Tongue (tissue), 2 donors: ENCODE measurements around the gene FAM9A.

- RAMPAGE, long total RNA = no peak
Observed at GRCh38 chrX:2488751-2489339, 11.9 kb downstream of the DHRSX start.

DNA sequence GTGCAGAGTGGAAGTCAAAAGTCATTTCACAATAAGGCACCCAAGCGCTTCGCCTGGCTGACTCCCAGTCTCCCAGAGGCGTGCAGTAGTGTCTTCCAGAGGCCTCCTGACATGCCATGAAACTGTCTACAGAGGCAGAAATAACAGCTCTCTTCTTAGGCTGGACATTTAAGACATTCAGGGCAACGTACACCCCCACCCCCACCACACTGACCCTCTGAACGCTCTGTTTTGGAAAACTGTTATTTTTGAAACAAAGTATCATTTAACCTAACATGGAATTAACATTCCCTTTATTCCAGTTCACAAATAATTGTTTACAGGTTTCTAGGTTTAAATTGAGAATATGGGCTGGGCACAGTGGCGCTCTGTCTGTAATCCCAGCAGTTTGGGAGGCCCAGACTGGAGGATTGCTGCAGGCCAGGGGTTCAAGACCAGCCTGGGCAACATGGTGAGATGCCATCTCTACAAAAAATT, 1.6 kb downstream of the DHRSX start:
- RAMPAGE, long total RNA = no peak

- RAMPAGE, long total RNA = no peak
Observed at GRCh38 chrX:2608312-2608496, 82.9 kb upstream of the CD99 start.

DNA sequence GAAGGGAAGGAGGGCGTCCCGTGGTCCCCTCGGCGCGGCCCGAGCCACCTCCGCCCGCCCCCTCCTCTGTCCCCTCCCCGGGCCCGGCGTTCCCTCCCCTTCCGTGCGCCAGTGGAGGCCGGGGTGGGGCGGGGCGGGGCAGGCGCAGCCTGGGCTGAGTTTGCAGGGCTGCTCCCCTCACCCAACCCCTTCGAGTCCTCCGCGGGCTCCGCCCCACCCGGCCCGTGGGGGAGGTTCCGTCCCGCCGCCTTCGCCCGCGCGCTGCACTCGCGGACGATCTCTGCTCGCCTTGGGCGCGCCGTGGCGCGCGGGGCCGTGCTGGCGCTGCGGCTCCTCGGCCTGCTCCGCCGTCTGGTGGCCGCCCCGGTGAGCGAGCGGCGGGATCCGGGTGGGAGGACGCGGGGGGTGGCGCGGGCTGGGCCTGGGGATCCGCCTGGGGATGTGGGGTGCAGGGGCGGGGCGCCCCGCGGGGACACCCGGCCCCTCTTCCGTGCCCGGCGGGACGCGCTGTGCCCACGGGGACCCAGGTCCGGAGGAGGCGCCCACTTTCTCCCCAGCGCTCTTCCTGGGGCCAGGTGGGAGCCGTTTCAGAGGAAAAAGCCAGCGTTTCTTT, 81.9 kb upstream of the CD99 start:
- RAMPAGE, long total RNA = no peak

DNA sequence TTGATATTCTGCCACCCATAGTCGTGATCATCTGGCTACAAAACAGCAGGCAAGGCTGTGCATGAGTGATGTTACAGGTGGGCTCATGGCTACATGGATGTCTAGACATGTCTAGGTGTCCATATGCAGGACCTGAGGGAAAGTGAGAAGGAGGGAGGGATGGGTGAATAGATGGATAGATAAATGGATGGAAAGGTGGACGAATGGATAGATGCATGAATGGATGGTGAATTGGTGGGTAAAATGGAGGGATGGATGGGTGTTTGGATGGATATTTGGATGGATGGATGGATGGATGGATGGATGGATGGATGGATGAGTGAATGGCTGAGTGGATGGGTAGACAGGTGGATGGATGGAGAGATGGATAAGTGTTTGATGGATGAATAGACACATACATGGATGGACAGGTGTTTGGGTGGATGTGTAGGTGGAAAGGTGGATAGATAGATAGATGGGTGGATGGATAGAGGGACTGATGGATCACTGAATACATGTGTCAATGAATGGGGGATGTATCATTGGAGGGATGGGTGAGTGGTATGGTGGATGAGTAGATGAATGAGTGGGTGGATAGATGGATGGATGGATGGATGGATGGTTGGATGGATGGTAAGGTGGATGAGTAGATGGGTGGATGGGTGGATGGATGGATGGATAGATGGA, 41.3 kb upstream of the CD99 start:
- RAMPAGE, long total RNA = no peak

GRCh38 chrX:2689960-2690825, 902 bp upstream of the CD99 start:
- RAMPAGE, long total RNA = no peak

- RAMPAGE, long total RNA = no peak
Observed at GRCh38 chrX:2704853-2705611, 13.9 kb downstream of the CD99 start.

DNA sequence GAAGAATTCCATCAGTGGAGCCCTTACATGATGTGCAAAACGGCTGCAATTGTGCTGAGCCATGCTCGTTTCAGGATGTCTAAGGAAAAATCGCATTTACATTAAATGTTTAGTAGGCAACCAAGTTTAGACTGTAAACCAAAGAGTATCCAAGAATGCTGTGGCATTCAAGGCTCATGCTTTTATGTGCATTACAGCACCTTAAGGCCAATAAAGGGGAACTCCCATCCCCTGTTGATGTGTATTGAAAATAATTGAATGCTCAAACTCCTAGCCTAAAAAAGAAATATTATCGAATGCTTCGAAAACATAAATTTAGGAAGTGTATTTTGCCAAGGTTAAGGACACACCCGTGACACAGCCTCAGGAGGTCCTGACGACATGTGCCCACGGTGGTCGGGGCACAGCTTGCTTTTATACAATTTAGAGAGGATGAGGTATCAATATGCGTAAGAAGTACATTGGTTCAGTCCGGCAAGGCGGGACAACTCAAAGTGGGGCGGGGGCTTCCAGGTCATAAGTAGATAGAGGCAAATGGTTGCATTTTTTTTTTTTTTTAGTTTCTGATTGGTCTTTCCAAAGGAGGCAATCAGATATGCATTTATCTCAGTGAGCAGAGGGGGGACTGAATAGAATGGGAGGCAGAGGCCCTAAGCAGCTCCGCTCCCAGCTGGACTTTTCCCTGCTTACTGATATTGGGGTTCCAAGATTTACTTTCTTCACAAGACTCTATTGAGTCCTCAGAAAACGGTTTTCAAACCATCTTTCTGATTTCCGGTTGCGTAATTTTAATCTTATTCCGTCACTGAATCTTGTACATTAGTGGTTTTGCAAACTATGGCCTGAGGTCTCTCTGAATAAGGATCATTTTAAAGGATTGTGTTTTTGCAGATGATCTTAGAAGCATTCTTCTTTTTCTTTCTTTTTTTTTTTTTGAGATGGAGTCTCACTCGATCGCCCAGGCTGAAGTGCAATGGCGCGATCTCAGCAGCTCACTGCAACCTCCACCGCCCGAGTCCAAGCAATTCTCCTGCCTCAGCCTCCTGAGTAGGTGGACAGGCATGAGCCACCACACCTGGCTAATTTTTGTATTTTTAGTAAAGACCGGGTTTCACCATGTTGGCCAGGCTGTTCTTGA, 35.5 kb downstream of the GYG2 start:
- RAMPAGE, long total RNA = no peak

DNA sequence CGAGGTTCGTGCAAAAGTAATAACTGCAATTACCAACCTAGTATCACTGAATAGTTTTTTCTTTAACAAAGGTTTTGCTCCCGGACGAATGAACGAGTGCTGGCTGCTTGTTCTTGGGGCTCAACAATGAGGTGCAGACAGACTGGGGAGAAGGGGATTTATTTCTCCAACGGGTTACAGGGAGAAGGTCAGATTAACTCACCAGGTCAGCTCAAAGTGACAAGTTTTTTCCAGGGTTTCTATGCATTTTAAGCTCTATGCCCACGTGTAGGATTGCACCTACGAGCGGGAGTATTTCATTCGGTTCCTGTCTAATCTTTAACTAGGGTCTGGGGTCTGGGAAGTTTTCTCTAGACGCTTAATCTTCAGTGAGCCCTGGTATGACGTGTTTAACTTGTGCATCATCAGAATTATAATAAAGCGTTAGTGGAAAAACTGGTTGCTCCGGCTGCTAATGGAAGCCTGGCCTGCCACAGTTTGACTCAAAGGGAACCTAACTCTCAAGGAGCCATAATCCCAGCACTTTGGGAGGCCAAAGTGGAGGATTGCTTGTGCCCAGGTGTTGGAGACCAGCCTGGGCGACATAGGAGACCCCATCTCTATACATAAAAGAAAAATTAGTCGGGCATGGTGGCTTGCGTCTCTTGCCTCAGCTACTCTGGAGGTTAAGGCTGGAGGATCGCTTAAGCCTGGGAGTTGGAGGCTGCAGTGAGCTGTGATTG, 30.3 kb downstream of the ARSD start:
- RAMPAGE, long total RNA = no peak

- RAMPAGE, long total RNA = no peak
Observed at GRCh38 chrX:3743529-3743996, 30.1 kb upstream of the PRKX start.

DNA sequence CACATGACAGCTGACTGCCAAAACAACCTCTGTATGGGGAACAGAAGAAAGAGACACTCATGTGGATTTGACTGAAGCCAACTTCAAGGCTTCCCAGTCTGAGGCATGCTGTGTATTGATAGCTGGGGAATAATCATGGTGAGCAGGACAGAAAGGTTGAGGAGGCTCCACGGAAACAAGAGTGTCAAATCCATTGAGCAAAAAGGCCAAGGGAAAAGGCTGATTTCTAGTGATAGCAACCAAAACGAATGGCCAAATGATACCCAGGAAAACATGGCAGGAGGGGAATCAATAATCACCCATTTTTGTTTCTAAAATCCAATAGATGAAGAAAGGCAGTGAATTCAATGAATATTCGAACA, 74.1 kb upstream of the VCX3A start:
- RAMPAGE, long total RNA = no peak

DNA sequence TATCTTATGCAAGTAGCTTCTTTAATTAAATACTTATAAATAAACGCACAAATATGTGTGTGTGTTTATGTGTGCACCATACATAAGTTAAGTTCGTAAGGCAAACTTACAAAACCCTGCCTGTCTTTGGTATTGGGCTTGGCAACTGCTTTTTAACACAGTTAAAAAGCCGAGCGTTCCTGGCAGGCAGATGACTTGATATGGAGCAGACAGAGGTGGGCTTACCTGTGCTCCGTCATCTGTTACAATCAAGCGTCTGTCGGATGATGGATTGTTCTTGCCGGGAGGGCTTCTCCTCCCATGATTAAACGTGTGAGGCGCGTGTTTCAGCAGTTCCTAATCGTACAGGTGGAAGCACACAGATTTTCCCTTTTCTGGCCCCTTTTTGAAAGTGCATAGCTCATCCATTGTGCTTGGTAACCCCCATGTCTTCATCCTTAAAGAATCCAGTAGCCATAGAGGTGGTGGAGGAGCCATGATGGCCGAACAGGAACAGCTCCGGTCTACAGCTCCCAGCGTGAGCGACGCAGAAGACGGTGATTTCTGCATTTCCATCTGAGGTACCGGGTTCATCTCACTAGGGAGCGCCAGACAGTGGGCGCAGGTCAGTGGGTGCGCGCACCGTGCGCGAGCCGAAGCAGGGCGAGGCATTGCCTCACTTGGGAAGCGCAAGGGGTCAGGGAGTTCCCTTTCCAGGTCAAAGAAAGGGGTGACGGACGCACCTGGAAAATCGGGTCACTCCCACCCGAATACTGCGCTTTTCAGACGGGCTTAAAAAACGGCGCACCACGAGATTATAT, 215.3 kb upstream of the STS start:
- RAMPAGE, long total RNA = no peak

- RAMPAGE, long total RNA = no peak
Observed at GRCh38 chrX:7089128-7089771, 58.3 kb upstream of the STS start.

DNA sequence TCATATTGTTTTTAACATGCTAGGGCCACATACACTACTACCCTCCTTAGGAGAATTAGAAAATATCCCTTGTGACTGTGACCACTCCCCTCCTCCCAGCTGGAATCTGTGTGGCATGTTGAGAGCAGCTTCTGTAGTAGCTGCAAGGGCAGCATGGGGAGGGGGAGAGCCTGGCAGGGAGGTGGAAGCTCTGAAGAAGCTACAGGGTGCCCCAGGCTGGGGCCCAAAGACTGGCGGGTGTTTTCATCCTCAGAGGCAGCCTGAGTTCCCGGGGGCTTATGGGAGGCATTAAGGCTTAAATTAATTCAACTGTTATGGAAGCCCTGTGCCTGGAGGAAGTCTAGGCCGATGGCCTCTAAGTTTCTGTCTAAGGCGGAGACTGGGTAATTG, 37.6 kb upstream of the STS start:
- RAMPAGE, long total RNA = no peak

- RAMPAGE, long total RNA = no peak
Observed at GRCh38 chrX:7925843-7926201, 1.4 kb downstream of the PNPLA4 start.

GRCh38 chrX:8801258-8801704, at the start of gene FAM9A:
TSS of gene FAM9A (minus strand) at chrX:8801383.
- RAMPAGE, long total RNA = no peak

DNA sequence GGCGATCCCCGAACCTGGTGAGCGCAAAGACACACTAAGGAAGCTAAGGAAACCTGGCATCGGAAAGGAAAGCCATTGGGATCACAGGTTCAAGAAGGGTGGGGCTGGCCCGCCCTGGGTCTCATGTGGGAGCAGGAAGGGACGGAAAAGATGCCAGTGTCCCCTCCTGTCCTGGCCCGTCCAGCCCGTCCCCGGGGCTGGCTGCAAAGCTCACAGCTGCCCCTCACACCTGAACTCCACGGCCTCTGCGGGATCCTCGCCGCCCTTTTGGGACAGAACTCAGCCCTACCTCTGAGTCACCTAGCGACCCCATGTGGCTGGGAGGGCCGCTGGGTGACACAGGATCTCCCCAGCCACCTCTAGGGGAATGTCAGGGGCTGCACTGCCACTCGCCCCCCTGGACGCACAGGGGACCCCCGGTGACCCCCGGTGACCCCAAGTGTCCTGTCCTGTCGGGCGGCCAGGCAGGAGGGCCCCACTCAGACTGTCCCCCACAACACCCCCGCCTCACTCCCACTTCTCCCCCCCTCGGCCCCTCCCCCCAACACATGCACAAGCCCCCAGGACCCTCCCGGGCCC, 776 bp downstream of the FAM9B start:
- RAMPAGE, long total RNA = no peak

GRCh38 chrX:9342352-9342929, 122.4 kb upstream of the TBL1X start:
- RAMPAGE, long total RNA = no peak

DNA sequence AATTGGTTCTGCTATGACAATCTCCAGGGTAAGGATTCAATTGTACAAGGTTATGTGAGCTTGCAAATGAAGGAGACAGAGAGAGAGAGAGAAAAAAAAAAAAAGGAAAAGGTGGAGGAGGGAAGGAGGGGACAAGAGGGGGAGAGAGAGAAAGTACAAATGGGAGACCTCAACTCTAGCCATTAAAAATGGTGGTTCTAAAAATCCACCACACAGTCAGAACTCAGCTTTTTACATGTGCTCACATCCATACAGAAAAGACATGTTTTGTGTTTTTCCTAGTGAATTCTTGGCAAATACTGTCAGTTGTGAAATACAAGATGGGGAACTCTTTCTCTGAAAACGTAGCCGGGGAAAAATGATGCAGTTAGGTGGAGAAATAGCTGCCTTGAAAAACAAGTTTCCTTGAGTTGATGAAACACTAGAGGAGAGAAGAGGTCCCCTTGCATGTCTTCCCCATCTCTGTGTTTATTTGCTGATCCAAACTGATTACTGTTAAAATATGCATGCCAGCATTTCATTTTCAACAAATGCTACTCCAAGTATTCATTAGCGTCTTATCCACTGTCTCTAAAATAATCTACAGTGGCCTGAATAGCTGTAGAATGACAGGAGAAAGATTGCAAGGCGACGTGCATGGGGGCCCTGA, 48.3 kb upstream of the TBL1X start:
- RAMPAGE, long total RNA = no peak

DNA sequence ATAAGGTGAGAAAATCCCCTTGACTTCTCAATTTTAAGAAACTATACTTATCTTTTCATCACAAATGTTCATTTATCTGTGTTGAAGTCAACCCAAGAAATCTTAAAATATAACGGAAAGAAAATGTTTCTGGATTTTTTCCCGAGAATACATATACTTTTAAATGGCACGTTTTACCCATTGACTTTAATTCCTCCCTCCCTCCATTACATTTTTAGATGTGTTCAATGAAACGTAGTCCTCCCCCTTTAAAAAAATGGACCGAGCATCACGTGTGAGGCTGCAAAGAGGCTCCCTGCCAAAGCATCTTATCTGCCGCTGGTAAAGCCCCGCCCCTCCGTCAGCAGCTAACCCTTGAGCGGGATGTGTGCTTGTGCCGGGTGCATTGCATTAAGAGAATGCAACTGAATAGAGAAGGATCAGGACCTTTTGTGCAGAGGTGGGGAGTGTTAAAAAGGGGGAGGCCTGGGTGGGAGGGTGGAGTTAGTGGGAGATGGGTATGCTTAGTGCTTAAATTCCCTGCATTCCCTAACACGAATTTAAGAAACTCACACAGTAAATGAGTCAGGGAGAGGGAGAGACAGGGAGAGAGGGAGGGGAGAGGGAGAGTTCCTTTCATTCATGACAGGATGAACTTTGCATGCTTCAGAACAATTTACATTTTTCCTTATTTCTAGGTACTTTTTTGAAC, 65.9 kb downstream of the TBL1X start:
- RAMPAGE, long total RNA = no peak